Adrenal gland (tissue), 7 donors: Measurements from ENCODE around the gene HAGH.

- PRO-cap, 3 experiments = peak in 1 of 3 experiments; most common minus-strand start chr16:1707246 (in 1)
- RAMPAGE, long total RNA, 4 experiments = no peak in any of the 4 experiments
- RRBS = 3% methylated on average over 21 of the region's 36 CpGs
Observed at GRCh38 chr16:1706699-1707428, 869 bp downstream of the MAPK8IP3 start.

- PRO-cap, 3 experiments = peak in 3 of 3 experiments; most common plus-strand start chr16:1707524 (in 1); most common minus-strand start chr16:1707628 (in 3)
- RAMPAGE, long total RNA, 4 experiments = no peak in any of the 4 experiments
- RRBS = no CpG with 5 or more reads among the region's 10 CpGs
Observed at GRCh38 chr16:1707429-1707915, 1.5 kb downstream of the MAPK8IP3 start.

DNA sequence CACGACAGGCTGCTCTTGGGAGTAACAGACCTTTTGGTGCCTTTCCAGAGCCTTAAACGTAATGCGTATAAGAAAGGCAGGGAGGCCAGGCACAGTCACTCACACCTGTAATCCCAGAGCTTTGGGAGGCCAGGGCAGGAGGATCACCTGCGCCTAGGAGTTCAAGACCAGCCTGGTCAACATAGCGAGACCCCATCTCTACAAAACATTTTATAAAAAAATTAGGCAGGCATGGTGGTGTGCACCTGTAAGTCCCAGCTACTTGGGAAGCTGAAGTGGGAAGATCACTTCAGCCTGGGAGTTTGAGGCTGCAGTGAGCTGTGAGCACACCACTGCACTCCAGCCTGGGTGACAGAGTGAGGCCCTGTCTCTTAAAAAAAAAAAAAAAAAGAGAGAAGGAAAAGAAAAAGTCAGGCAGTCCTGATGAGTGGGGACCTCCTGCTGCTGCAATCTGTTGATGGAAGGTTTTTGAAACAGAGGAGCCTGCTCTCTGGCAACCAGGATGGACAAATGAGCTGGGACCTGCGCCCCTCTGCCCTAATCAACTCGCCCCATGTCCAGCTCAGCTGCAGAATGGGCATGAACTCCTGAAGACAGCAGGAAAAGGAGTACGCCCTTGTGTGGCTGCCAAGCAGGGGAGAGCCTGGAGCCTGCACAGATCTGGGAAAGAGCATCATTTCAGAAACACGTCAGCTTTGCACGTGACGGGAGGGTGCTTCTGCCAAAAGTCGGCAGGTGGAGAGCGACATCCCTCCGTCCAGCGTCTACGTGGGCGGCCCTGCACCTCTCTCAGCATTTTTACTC, 18.8 kb downstream of the NME3 start:
- PRO-cap, 3 experiments = no peak in any of the 3 experiments
- RAMPAGE, long total RNA, 4 experiments = no peak in any of the 4 experiments
- RRBS = no CpG with 5 or more reads among the region's 17 CpGs

- PRO-cap, 3 experiments = no peak in any of the 3 experiments
- RAMPAGE, long total RNA, 4 experiments = no peak in any of the 4 experiments
- RRBS = 93% methylated on average over 2 of the region's 13 CpGs
Observed at GRCh38 chr16:1757919-1758250, 13.5 kb downstream of the NME3 start.

DNA sequence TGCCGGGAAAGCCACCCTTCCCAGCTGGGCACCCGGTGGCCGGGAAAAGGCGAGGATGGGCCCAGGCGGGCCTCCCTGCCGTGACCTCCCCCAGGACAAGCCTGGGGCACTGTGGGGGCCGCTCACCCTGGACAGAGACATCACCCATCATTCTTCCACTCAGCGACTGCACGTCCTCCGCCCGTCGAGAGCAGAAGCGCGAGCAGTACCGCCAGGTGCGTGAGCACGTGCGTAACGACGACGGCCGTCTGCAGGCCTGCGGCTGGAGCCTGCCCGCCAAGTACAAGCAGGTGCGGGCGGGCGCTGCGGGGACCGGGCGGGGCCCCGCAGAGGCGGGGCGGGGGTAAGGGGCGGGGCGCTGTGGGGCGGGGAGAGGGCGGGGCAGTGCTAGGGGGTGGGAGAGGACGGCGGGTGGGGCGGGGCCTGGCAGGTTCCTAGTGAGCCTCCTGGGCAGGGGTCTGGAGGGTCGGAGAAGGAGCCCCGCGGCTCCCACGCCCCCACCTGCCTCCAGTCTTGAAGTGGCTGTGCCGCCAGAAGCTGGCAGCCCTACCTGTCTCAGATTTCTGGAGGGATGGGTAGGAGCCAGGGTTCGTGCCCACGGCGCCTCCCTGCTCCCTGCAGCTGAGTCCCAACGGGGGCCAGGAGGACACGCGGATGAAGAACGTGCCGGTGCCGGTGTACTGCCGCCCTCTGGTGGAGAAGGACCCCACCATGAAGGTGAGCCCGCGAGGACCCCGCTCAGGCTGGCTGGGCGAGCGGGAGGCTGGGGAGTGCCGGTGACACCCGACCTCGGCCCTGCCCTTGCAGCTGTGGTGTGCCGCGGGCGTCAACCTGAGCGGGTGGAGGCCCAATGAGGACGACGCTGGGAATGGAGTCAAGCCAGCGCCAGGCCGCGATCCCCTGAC, 7.6 kb downstream of the NME3 start:
- PRO-cap, 3 experiments = no peak in any of the 3 experiments
- RAMPAGE, long total RNA, 4 experiments = no peak in any of the 4 experiments
- RRBS = 92% methylated on average over 5 of the region's 72 CpGs

DNA sequence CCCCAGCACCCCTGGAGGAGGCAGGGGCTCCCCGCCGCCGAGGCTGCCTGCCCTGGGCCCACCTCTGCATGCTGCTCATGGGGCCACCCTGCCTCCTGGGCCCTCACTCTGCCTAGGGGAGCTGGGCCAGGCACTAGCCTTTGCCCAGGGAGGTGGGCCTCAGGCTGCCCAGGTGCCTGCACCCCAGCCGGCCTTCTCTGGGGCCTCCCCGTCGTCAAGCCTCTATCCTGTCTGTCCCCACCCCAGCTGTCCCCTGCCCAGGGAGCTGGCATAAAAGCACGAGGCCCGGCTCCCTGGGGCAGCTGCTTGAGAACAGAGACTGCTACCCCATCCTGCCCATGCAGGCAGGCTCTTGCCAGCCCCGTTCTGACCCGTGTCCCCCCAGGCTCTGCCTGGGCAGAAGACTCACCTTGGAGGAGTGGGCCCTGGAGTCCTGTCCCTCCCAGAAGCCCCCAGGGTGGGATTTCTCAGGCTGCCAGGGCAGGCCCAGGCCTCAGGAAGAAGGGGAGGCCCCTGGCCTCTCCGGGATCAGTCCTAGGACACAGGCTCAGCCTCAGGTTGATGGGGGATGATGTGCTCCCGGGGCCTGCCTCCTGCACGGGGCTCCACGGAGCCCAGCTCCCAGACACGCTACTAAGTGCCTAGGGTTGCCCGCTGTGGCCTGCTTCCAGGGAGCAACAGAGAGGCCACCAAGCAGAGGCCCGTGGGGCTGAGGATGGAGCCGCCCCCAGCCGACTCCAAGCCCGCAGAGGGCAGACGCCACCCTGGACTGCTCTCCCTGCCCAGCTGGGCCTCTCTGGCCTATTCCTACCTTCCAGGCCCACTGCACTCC, 2.0 kb downstream of the NME3 start:
- PRO-cap, 3 experiments = peak in 1 of 3 experiments; most common minus-strand start position 226 of the sequence (in 1)
- RAMPAGE, long total RNA, 4 experiments = no peak in any of the 4 experiments
- RRBS = 92% methylated on average over 2 of the region's 21 CpGs

GRCh38 chr16:1781495-1782269, 689 bp downstream of the SPSB3 start:
- PRO-cap, 3 experiments = peak in 3 of 3 experiments; most common plus-strand start chr16:1781873 (in 1); most common minus-strand start chr16:1781959 (in 2)
- RAMPAGE, long total RNA, 4 experiments = no peak in any of the 4 experiments
- RRBS = 4% methylated on average over 25 of the region's 58 CpGs

GRCh38 chr16:1826016-1827030, at the start of gene HAGH:
Gene HAGH (minus strand): TSS chr16:1826825.
- PRO-cap, 3 experiments = peak in 3 of 3 experiments; most common plus-strand start chr16:1826968 (in 3); most common minus-strand start chr16:1826611 (in 3)
- RAMPAGE, long total RNA, 4 experiments = start-site peak on the plus strand in 2 of 4 experiments, at chr16:1826967-1826988 at its widest, 17 to 31 reads per replicate; start-site peak on the minus strand in 3 of 4 experiments, at chr16:1826524-1826793 at its widest, 37 to 655 reads per replicate
- RRBS = 1% methylated on average over 64 of the region's 140 CpGs

- PRO-cap, 3 experiments = peak in 2 of 3 experiments; most common minus-strand start chr16:1961500 (in 1)
- RAMPAGE, long total RNA, 4 experiments = no peak in any of the 4 experiments
- RRBS = no CpG with 5 or more reads among the region's 14 CpGs
Observed at GRCh38 chr16:1961379-1962246, 2.3 kb downstream of the NDUFB10 start.

DNA sequence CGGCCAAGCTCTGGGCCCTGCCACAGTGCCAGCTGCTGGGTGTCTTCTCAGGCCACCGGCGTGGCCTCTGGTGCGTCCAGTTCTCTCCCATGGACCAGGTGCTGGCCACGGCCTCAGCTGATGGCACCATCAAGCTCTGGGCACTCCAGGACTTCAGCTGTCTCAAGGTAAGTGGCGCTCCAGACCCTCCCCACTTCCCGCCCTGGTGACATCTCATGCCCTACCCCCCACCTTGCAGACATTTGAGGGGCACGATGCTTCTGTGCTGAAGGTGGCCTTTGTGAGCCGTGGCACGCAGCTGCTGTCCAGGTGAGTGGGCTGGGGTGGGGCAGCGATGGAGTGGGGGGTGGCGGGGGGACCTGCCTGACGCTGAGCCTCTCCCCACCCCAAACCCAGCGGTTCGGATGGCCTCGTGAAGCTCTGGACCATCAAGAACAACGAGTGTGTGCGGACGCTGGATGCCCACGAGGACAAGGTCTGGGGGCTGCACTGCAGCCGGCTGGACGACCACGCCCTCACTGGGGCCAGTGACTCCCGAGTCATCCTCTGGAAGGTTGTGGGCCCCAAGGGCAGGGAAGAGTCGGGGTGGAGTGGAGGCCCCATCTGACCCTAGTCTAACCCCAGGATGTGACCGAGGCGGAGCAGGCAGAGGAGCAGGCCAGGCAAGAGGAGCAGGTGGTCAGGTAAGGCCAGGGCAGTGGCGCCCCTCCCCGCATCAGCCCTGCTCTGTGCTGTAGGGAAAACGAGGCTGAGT, 4.0 kb downstream of the NOXO1 start:
- PRO-cap, 3 experiments = no peak in any of the 3 experiments
- RAMPAGE, long total RNA, 4 experiments = no peak in any of the 4 experiments
- RRBS = no CpG with 5 or more reads among the region's 30 CpGs

GRCh38 chr16:2009260-2010058, 10.1 kb upstream of the NPW start:
- PRO-cap, 3 experiments = peak in 3 of 3 experiments; most common plus-strand start chr16:2009955 (in 2); most common minus-strand start chr16:2009766 (in 2)
- RAMPAGE, long total RNA, 4 experiments = no peak in any of the 4 experiments
- RRBS = 1% methylated on average over 55 of the region's 106 CpGs

- PRO-cap, 3 experiments = peak in 3 of 3 experiments; most common plus-strand start chr16:2010339 (in 1); most common minus-strand start chr16:2010281 (in 3)
- RAMPAGE, long total RNA, 4 experiments = no peak in any of the 4 experiments
- RRBS = no CpG with 5 or more reads among the region's 15 CpGs
Observed at GRCh38 chr16:2010059-2010729, 9.4 kb upstream of the NPW start.

GRCh38 chr16:2034530-2035013, 7.9 kb downstream of the NHERF2 start:
- PRO-cap, 3 experiments = no peak in any of the 3 experiments
- RAMPAGE, long total RNA, 4 experiments = no peak in any of the 4 experiments
- RRBS = no CpG with 5 or more reads among the region's 18 CpGs

DNA sequence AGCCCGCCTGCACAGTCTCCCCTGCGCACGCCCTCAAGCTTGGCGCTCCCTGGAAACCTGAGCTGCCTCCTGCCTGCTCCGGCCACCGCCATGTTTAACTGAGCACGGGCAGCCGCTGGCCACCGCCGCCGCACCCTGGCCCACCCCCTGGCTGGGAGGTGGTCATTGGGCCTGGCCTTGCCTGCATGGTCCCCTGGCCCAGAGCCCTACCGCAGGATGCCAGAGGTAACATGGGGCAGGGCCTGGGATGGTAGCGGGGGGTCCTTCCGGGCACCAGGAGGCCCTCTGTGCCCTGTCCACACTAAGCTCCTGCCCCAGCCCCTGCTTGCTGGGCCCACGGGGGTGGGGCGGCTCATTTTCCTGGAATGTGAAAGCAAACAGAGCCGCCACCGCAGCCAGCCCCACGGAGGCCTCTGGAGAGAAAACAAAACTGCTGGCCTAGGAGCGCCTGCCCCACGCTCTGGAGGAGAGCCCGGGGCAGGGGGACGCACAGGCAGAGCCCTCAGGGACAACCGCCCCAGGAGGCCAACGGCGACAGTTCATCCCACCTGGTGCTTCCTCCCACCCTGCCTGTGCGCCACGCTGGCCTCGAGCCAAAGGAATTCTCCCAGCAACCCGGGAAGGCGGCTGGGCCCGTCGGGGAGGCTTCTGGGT, 8.9 kb downstream of the NHERF2 start:
- PRO-cap, 3 experiments = peak in 1 of 3 experiments; most common plus-strand start position 456 of the sequence (in 1); most common minus-strand start position 322 of the sequence (in 1)
- RAMPAGE, long total RNA, 4 experiments = no peak in any of the 4 experiments
- RRBS = 46% methylated on average over 4 of the region's 33 CpGs

DNA sequence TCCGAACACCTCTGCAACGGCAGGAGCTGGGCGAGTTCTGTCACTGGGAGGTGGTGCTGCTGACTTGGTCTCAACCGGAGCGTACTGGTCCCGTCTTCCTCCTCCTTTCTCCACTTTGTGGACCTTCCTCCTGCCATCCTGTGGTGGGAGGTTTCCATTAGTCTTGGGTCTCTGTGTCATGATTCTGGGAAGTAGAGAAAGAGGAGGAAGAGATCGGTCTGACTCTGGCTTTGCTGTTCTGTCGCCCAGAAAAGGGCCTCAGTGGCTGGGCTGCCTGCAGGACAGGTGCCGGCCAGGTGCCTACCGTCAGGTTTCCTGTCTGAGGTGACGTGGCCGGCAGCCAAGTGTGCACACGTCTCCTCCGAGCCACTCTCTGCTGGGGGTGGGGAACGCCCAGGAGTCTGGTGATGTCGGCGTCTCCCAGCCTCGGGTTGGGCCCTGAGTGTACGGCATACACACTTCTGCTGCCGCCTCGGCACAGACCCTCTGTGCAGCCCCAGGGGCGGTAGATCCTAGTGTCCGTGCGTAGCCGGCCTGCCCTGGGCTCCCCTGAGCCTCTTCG, 7.0 kb downstream of the TSC2 start:
- PRO-cap, 3 experiments = no peak in any of the 3 experiments
- RAMPAGE, long total RNA, 4 experiments = no peak in any of the 4 experiments
- RRBS = 78% methylated on average over 2 of the region's 26 CpGs

DNA sequence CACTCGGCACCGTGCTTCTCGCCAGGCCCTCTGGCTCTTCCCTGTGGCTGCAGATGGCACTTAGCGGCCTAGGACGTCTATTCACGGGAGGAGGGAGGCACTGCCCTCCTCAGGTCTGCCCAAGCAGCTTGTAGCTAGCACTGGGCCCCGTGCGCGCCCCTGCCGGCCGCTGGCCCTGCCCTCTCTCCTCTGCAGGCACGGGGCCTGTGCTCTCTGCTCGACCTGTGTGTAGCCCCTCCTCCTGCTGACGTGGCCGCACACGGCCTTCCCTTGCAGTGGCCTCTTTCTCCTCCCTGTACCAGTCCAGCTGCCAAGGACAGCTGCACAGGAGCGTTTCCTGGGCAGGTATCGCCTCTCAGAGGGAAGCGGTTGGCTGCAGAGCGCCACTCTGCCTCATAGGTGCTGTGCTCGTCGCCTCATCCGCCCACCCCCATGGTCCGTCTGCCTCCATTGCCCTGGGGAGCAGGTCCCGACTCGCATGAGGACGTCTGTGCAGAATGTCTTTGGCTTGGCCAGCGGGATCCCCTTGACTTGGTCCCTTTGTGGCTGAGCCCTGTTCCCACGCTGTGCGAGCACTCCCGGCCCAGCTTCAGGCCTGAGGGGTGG, 34.5 kb downstream of the TSC2 start:
- PRO-cap, 3 experiments = peak in 3 of 3 experiments; most common plus-strand start position 298 of the sequence (in 2); most common minus-strand start position 191 of the sequence (in 3)
- RAMPAGE, long total RNA, 4 experiments = no peak in any of the 4 experiments
- RRBS = no CpG with 5 or more reads among the region's 31 CpGs

DNA sequence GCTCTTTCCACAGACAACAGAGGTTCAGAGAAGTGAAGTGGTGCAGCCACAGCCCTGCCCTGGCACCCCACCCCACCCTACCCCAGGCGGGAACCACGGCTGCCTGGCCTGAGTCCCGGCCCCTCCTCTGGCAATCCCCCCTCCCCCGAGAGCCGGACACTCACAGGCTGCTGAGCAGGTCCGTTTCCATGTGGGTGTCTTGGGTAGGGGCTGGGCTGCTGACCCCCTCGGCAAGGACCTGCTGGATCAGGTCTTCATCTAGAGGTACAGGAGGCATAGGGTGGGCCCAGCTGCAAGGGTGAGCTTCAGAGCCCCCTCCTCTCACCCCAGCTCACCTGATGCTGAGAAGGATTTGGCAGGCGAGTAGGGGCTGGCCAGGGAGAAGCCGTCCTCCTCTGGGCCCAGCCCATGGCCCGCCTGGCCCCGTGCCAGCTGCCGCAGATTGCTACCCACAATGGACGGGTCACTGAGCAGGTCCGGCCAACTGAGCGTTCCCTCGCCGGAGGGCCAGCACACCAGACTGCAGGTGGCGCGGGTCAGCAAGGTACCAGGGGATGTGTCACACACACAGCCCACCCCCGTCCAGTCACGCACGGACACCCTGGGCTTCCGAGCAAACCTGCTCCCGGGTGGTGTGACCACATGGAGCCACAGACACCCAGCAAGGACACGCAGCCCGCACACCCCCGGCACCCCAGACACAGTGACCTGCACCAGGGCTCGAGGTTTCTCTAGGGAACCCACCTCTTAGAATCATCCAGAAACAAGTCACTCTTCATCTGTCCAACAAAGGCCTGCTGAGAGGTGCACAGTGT, 38.5 kb downstream of the PKD1 start:
- PRO-cap, 3 experiments = no peak in any of the 3 experiments
- RAMPAGE, long total RNA, 4 experiments = no peak in any of the 4 experiments
- RRBS = over 99% methylated on average over 4 of the region's 28 CpGs

DNA sequence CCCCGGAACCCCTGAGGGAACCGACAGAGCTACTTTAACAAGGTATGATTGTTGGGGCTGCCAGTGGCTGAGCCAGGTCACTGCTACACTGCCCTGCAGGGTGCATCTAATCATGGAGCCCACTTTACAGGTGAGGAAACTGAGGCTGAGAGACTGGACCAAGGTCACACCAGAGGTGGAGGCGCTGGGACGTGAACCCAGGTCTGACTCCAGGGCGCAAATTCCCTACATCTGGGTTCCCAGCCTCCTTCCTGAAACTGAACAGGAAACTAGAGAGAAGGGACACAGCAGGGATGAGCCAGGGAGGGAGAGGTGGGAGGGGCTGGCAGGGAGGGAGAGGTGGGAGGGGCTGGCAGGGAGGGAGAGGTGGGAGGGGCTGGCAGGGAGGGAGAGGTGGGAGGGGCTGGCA, 8.1 kb downstream of the PKD1 start:
- PRO-cap, 3 experiments = no peak in any of the 3 experiments
- RAMPAGE, long total RNA, 4 experiments = no peak in any of the 4 experiments
- RRBS = no CpG with 5 or more reads among the region's 5 CpGs

GRCh38 chr16:2174549-2175141, 19.1 kb downstream of the TRAF7 start:
- PRO-cap, 3 experiments = peak in 2 of 3 experiments; most common plus-strand start chr16:2175115 (in 1); most common minus-strand start chr16:2174826 (in 1)
- RAMPAGE, long total RNA, 4 experiments = no peak in any of the 4 experiments
- RRBS = no CpG with 5 or more reads among the region's 18 CpGs

DNA sequence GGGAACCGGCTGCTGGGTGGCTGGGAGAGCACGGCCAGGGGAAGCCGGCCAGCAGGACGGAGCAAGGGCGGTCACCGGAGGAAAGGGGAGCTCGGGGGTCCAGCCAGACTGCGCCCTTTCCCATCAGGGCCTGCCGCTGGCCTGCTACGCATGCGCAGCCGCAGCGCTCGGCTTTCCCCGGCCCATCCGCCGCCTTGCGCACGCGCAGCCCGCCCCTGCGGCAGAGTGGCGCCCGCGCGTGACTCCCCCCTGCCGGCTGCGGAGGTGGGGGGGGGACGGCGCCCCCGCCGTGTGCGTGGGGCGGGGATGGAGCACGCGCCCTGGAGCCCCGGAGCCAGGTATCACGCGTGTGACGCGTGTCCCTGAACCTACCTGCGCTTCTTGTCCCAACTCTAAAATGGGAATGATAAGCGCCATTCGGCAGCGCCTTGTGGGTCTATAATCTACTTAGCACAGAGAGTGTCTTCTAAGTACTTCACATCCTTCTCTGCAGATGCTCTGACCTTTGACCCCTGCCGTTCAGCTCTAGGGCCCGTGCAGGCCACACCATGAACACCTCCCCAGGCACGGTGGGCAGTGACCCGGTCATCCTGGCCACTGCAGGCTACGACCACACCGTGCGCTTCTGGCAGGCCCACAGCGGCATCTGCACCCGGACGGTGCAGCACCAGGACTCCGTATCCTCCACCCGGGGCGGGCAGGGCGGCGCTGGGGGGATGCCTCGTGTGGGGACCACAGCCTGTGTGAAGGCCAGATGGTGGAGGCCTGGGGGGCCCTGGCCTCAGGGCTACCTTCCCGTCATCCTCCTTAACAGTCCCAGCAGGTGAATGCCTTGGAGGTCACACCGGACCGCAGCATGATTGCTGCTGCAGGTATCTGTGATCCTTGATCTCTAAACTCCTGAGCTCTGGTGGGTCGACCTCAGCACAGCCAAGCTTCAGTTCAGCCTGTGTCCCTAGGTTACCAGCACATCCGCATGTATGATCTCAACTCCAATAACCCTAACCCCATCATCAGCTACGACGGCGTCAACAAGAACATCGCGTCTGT, 609 bp downstream of the MLST8 start:
- PRO-cap, 3 experiments = peak in 3 of 3 experiments; most common plus-strand start position 268 of the sequence (in 2); most common minus-strand start position 148 of the sequence (in 3)
- RAMPAGE, long total RNA, 4 experiments = start-site peak on the plus strand in 3 of 4 experiments, centred at positions 242 to 273 of the sequence, 115 to 349 reads per replicate
- RRBS = 2% methylated on average over 38 of the region's 71 CpGs